BJ (cell line): ENCODE measurements around a stretch of chr3.

GRCh38 chr3:126472003-126472881 is 3.4 kb downstream of the ZXDC start:
- CAGE, long polyA plus RNA = no peak
- RRBS = no CpG with 5 or more reads among the region's 12 CpGs

DNA sequence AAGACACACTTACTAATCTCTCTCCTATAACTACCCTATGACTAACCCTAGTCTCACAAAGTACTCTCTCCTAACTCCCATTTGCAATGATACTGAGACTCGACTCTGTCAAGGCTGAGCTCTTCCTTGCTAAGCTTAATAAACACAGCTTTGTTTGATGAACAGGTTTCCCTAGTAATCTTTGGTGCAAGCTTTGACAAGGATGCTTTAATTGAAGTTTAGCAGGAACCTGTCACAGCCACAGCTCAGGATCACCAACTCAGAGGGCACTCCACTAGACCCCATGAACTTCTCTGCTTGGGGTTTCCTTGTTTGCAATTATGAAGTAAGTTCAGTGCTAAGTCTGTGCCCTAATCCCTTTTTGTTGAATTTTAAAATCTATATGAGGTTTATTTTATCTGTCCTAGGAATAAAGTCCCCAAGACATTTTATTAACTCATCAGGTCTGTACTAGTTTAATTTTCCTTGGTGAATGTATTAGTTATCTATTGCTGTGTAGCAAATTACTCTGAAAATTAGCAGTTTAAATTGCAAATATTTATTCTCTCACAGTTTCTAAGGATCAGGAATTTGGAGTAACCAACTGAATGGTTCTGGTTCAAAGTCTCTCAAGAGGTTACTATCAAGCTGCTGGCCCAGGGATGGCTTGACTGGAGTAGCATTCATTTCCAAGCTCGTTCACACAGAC is 45.5 kb upstream of the C3orf22 start:
- CAGE, long polyA plus RNA = no peak
- RRBS = no CpG with 5 or more reads among the region's 2 CpGs

GRCh38 chr3:126746132-126747072 is 42.4 kb downstream of the CHCHD6 start:
- CAGE, long polyA plus RNA = no peak
- RRBS = no CpG with 5 or more reads among the region's 19 CpGs

DNA sequence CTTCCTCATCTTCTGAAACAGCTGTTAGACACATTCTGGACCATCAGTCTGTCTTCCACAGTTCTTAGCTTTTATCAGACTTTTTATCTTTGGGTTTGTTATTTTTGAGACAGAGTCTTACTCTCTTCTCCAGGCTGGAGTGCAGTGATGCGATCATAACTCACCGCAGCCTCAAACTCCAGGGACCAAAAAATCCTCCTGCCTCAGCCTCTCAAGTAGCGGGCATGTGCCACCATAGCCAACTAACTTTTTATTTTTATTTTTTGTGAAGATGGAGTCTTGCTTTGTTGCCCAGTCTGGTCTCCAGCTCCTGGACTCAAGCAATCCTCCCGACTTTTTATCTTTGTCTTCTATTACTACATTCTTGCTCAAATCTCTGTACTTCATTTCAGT is 135.0 kb upstream of the PLXNA1 start:
- CAGE, long polyA plus RNA = no peak
- RRBS = no CpG with 5 or more reads among the region's 4 CpGs

GRCh38 chr3:126983692-126984525 is 994 bp downstream of the PLXNA1 start:
- CAGE, long polyA plus RNA = no peak
- RRBS = 1% methylated on average over 46 of the region's 65 CpGs

- CAGE, long polyA plus RNA = no peak
- RRBS = no CpG with 5 or more reads among the region's 10 CpGs
Measured at GRCh38 chr3:127044934-127045546, 62.1 kb downstream of the PLXNA1 start.

DNA sequence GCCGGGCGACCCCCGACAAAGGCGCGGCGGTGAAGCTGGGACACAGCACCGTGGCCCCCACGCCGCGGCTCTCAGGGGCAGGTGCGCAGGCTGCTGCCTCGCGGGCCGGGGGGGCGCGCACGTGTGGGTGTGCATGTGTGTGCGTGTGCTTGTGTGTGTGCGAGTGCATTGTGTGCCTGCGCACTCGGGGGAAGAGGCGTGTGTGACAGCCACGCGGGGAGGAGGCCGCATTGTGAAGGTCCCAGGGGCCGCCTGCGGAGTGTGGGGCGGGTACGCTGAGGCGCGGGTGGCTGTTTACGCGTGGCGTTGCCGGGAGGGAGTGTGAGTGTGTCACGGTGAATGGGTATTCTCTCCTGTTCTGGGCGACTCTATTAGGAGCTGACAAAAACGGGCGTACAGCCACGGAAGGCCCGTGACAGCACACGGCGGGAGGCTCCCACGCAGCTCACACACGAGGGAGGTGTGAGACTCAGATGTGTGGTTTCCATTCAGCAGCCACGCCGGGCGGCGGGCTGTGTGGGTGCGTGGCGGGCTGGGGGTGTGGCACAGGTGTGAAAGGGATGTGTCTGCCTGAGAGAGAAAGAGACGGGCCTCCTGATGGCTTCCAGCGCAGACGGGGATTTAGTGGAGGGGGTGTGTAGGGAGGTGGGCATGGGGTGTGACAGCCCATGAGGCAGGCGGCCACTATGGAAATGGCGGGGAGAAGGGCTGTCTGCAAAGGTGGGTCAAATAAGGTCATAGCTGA is 674 bp downstream of the PODXL2 start:
- CAGE, long polyA plus RNA = no peak
- RRBS = under 1% methylated on average over 10 of the region's 56 CpGs

- CAGE, long polyA plus RNA = no peak
- RRBS = 83% methylated on average over 2 of the region's 10 CpGs
Measured at GRCh38 chr3:127729533-127730311, 57.0 kb downstream of the ABTB1 start.

GRCh38 chr3:127735814-127736627 is 63.3 kb downstream of the ABTB1 start:
- CAGE, long polyA plus RNA = no peak
- RRBS = no CpG with 5 or more reads among the region's 8 CpGs

DNA sequence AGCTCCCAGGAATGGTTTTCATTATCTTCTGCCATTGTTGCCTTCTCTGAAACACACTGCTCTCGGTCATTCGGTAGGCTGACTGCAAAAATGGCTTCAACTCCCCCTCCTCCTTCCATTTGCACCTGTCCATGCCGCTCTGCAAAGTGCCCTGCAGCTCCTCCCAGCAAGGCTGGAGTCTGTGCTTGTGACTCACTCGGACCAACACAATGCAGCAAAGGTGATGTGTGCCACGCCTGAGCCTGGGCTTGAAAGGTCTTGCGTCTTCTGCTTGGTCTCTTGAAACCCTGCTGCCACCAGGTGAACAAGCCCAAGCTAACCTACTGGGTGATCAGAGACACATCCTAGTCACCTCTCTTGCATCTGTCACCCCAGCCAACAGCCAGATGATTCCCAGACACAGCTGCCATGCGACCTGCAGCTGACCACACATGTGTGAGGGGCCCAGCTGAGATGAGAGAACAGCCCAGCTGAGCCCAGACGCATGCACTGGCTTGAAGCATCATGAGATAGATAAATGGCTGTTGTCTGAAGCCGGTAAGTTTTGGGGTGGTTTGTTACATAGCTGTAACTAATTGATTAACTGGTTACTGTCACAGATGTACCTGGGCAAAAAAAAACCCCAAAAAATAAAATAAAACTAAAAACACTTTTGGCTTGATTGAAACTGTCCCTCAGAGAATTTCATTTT is 71.0 kb downstream of the MGLL start:
- CAGE, long polyA plus RNA = no peak
- RRBS = no CpG with 5 or more reads among the region's 9 CpGs

DNA sequence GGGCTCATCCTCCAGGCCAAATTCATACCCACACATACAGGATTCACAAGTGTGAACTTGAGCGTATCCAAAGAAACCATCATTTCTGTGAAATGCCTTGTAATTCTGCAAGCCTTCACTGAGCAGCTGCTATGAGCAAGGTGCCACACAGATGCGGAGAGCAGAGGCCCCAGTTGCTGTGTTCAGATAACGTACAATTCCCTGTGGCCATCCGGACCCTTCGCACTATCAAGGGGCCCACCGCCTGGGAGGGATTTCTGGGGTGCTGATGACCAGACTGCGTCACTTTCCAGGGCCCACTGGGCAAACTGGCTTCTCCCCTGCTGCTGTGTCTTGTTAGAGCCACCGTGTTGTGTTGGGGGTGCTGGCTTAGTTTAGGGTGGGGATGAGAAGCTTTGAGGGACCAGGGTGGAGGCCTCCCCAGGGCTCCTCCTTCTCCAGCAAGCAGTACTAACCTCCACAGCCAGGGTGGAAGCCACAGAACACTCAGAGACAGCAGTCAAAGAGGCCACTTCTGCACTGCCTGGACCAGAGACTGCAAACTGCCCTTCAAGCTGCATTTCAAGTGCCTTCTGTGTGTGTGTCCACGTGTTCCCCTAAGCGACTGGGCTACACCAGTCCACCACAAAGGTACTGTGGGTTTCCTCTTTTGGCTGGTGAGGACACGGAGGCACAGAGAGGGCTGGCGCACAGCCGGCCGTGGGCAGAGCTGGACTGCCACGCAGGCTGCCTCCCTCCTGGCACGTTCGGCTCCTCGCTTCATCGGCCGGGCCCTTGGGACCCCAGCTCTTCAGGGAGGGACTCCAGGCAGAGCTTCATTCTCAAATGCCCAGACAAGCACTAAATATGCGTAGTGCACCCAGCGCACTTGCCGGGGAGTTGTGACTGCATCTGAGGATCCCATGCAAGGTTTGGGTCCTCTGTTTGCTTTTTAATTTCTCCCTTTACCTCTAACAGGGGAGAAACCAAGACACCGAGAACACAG is 61.0 kb downstream of the MGLL start:
- CAGE, long polyA plus RNA = no peak
- RRBS = 92% methylated on average over 4 of the region's 24 CpGs

GRCh38 chr3:127762106-127762901 is 60.0 kb downstream of the MGLL start:
- CAGE, long polyA plus RNA = no peak
- RRBS = no CpG with 5 or more reads among the region's 15 CpGs

- CAGE, long polyA plus RNA = no peak
- RRBS = 4% methylated on average over 4 of the region's 25 CpGs
Measured at GRCh38 chr3:128051571-128052086, 608 bp upstream of the SEC61A1 start.

GRCh38 chr3:128075137-128076186 is 23.2 kb downstream of the SEC61A1 start:
- CAGE, long polyA plus RNA = no peak
- RRBS = 8% methylated on average over 14 of the region's 64 CpGs

- CAGE, long polyA plus RNA = no peak
- RRBS = no CpG with 5 or more reads among the region's 17 CpGs
Measured at GRCh38 chr3:128235315-128236087, 82.2 kb downstream of the EEFSEC start.

DNA sequence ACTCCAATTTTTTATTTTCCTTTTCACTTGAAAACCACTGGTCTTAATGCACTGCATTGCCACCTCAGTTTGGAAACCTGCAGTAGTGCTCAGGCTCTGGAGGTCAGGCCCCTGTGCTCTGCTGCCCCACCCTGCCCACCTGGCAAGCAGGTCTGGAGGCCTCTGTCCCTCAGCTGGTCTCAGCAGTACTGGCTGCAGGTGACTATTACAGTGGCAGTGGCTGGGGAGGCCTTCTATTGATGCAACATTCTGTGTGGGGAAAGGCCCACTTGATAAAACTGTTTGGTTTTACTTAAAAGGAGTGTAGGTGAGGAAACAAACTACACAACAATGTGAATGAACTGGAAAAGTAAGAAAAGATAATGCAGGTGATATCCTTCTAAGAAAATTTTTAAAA is 156.0 kb downstream of the DNAJB8 start:
- CAGE, long polyA plus RNA = no peak

DNA sequence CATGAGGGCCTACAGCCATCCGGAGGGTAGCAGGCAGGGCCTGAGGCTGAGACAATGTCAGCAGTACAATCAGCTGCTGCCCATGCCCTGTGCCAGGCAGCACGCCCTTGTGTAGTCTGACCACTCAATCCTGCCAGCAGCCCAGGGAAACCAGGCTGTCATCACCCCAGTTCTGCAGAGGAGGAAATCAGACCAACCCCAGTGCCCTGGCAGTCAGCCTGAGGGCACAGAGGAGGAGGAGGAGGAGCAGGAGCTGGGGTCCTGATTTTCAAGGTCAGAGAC is 100.4 kb downstream of the DNAJB8 start:
- CAGE, long polyA plus RNA = no peak
- RRBS = no CpG with 5 or more reads among the region's 2 CpGs

GRCh38 chr3:128427725-128427924 is 39.1 kb downstream of the DNAJB8 start:
- CAGE, long polyA plus RNA = no peak
- RRBS = no CpG with 5 or more reads among the region's 4 CpGs

DNA sequence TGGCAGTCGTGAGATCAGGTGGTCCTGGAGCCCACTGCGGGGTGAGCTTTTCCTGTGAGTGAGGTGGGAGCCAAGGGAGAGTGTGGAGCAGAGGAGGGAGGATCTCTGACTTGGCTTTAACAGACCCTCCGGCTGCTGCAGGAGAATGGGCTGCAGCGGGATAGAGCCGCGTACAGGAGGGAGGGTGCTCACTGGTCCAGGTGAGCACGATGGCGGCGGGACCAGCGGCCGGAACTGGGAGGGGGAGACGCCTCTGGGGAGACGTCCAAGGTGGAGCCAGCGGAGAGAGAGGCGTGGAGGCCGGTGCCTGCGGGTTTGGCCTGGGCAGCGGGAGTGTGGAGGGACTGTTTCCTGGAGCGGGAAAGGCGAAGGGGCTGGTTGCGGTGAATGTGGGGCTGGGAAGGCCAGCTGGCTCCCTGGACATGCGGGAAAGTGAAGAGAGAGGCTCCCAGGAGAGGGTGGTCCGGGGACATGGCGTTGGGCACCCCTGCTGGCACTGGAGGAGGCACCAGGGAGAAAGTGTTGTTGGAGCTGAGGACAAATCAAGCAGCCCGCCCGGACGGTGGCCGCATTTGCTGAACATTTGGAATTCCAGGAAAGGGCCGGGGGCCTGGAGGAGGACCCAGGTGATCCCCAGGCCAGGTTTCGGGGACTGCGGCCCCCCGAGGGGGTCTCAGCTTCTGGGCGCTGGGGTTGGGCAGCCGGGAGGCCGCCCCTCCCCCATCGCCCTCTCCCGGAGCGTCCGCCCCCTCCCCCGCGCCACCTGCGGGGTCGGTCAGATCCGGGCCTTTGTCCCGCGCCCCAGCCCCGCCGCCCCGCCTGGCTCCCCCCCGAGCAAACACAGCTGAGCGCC is 34.3 kb downstream of the DNAJB8 start:
- CAGE, long polyA plus RNA = no peak
- RRBS = 10% methylated on average over 36 of the region's 51 CpGs

DNA sequence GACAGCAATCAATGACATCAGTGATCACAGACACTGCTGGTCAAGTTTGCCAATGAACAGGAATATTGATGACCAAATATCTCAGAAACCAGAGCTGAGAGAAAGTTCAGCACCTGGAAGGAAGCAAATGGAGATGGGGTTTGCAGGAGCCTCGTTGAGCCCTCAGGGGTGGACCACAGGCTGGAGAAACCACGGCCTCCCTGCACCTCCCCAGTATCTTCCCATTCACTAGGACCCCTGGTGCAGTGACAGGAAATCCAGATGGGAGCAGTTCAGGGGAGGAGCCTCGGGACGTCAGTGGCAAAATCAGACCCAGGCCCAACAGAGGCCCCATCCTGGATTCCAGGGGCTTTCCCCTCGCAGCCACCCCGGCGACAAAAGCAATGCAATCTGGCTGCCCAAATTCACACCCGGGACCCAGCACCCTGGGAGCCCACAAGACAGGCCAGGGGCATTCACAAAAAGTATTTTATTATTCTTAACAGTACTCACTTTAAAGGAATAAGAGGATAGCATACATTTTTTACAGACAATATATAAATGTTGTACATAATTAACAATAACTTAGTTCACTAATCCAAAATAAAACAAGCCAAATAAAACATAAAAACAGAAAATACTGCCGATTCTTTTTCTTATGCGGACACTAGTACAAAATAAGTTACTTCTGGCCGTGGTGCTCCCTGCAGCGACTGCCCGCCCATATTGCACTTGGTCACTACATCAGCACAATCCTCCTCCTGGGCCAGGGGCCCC is 12.5 kb upstream of the DNAJB8 start:
- CAGE, long polyA plus RNA = no peak
- RRBS = no CpG with 5 or more reads among the region's 13 CpGs